Helper T cell (primary cell): ENCODE results near the genes ASCC3 and GRIK2.

DNA sequence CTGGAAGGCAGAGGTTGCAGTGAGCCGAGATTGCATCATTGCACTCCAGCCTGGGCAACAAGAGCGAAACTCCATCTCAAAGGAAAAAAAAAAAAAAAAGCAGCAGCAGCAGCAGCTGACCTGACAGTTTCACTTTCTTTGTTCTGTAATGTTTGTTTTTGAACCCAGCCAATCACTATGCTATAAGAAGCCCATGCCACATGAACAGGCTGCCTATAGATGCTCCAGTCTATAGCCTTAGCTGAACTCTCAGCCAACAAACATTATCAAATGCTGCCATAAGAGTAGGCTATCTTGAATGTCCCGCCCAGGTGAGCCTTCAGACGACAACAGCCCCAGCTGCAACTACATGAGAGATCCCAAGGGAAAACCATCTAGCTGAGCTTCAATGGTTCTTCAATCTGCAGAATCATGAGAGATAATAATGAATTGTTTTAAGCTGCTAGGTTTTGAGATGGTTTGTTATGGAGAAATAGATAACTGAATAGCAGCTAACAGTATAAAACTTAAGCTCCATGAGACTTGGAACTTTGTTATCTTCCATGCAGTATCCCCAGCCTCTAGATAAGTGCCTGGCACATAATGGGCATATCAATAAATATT, 12.3 kb downstream of the NDUFAF4 start:
- PRO-cap, 2 experiments: peak in 2 of 2 experiments; most common plus-strand start position 322 of the sequence (in 2)

GRCh38 chr6:97282220-97282776, 718 bp downstream of the MMS22L start:
- PRO-cap, 2 experiments: no peak in any of the 2 experiments

GRCh38 chr6:97978782-97979218, 695.8 kb upstream of the MMS22L start:
- PRO-cap, 2 experiments: no peak in any of the 2 experiments

- PRO-cap, 2 experiments: no peak in any of the 2 experiments
Observed at GRCh38 chr6:98823816-98825135, 10.1 kb upstream of the POU3F2 start.

- PRO-cap, 2 experiments: no peak in any of the 2 experiments
Observed at GRCh38 chr6:98918184-98918863, 29.4 kb downstream of the FBXL4 start.

GRCh38 chr6:99397406-99397868, 3.4 kb upstream of the COQ3 start:
- PRO-cap, 2 experiments: no peak in any of the 2 experiments

DNA sequence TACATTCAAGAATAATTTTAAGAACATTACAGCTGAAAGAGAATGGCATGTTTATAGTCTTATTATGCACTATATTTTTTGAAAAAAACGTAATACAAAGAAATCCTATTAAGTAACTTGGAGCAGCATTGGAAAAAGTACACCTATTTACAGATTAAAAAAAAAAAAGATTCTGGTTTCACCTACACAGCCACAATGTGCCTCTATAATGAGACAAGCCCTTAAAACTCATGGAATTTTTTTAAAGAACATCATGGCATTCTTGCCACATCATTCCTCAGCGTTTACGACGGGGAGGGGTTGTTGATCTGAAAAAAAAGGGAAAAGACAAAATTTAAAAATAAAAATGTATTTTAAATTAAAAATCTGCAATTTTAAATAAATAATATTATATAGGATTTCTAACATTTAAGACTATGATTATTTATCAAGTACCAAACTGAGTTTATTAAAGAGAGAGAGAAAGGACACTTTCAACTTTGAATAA, 6.1 kb upstream of the COQ3 start:
- PRO-cap, 2 experiments: no peak in any of the 2 experiments

DNA sequence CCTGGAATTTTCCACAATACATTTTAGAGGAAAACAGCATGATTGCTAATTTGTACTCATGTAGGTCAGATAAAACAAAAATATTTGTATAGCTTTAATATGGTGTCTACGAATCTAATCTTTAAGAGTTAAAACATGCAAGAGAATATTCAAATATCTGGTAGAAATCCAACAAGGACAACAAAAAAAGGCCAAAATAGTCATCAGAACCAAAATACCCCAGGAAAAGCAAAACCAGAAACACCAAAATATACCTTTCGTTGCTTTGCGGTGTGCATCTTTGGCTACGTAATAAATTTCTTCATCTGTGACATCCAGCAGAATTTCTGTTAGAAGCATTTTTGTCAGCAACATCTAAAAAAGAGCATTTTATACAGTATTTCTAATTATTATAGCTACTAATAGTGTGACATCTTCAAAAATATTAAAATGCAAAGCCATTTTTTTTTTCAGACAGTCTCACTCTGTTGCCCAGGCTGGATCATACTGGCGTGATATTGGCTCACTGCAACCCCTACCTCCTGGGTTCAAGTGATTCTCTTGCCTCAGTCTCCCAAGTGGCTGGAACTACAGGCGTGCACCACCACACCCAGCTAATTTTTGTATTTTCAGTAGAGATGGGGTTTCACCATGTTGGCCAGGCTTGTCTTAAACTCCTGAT, 10.5 kb upstream of the COQ3 start:
- PRO-cap, 2 experiments: no peak in any of the 2 experiments

GRCh38 chr6:99408015-99408622, 14.1 kb upstream of the COQ3 start:
- PRO-cap, 2 experiments: no peak in any of the 2 experiments

- PRO-cap, 2 experiments: no peak in any of the 2 experiments
Observed at GRCh38 chr6:99408910-99409415, 15.0 kb upstream of the COQ3 start.

DNA sequence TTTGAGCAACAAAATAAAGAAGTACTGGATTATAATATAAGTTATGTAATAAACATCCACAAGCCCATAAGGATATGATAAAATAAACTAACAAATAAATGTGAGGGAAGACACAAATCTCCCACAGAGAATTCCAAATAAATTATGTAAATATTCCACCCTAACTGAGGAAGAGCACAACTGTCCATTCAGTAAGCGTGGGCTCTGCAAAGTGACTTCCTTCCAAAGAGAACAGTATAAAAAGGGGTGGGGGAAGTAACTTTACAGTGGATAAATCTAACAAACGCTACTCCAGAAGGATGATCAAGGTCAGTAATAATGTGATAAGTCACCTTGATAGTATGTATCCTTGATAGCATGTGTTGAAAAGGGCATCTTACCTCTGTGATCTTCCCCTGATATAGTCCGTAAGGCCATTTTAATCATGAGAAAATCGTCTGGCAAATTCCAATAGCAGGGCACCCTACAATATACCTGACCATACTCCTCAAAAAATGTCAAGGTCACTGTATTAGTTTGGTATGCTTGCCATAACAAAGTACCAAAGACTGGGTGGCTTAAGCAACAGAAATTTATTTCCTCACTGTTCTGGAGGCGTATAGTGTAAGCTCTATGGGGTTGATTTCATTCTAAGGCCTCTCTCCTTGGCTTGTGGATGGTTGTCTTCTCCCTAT, 1.7 kb downstream of the PNISR start:
- PRO-cap, 2 experiments: no peak in any of the 2 experiments

GRCh38 chr6:99553458-99554516, 14.7 kb downstream of the CCNC start:
- PRO-cap, 2 experiments: no peak in any of the 2 experiments

DNA sequence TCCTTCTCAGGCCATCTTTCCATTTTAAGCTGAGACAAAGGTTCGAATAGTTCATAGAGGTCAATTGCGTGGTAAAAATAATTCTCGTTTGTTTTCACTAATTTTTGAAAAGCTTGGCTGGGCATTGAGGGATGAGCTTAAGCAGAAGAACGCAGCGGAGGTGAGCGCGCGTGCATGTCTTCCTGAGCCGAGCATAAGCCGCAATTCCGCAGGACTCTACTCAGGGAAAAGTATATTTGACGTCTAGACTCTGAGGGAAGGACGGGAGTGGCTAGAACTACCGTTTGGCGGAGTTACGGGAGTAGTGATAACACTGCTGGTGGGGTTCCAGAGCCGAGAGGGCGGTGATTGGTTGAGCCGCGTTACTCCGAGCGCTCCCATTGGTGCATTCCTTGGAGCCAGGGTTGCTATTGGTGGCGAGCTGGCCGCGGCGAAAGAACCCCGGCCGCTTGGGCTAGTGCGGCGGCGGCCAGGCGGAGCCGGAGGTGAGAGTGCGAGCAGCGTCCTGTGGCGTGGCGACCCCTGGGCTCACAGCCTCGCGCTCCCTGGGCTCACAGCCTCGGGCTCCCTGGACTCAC, 11.8 kb downstream of the PRDM13 start:
- PRO-cap, 2 experiments: no peak in any of the 2 experiments

- PRO-cap, 2 experiments: no peak in any of the 2 experiments
Observed at GRCh38 chr6:100281144-100281927, 183.4 kb downstream of the SIM1 start.

DNA sequence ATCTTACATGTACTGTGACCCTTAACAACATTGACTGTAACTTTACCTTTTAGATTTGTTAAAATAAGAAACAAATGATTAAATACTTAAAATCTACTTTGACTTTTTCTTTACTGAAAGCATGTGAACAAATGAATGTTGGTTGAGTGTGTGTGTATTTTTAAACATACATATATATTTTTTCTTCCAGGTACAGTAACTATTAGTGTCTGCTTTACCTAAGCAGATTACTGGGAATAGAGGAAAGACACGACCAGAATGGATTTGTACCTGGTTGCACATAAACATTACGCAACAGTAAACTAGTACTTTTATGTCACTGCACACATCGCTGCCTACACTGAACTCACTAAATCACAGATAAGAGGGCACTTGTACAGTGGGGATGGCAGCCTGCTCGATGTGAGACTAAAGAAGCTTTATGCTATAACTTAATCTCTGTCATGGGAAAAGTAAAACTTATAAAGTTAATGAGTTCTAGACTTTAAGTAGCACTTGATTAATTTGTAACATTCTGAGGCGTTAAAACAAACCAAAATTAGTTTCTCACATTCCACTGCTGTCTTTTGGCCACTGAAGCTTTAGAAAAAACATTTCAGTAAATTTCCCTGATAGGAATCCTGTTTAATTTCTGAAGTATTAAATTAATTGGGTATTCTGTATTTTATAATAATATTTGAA, 89.5 kb upstream of the SIM1 start:
- PRO-cap, 2 experiments: no peak in any of the 2 experiments

DNA sequence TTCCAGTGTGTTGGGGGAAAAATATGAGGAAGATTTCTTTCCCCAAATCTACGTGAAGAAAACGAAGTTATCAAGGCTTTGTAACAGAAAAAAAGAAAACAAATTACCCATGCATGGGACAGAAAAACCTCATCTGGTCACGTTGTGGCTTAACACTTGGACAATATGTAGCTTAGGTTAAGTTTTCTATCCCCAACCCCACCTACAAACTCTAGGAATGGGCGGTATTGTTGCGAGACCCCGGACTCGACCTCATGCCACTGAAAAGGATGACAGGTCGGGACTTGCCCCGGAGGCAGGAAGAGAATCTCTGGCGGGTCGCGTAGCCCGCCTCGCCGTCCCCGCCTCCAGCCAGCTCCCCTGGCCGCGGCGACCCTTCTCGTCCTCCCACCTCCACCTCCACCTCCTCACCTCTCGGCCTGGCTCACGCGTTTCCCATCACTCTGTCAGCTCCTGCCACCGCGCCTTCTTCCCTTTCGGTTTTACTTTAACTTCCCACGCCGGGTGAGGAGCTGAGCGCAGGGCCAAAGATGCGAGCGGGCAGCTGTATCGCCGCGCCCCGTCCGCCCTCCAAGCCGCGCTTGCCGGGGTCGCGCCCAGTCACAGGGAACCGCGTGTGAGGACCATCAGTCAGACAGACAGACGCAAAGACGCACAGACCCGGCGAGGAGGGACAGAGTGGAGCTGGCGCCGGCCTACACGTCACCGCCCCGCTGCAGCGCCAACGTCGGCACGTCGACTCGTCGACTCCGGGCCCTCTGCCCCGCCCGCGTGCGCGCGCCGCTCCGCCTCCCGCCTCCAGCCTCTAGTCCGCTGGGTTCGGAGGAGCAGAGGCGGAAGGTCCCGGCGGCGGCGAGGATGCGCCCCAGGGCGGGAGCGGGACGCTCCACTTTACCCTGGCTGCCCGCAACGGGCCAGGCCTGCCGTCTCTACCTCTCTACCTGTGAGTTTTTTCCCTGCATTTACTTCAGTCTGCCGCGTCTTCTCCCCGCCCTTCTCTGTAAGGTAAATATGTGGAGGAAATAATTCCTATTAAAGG, at the start of gene ASCC3:
ASCC3 (minus strand) TSS at position 680 of the 1,039 bp plus-strand sequence.
- PRO-cap, 2 experiments: peak in 2 of 2 experiments; most common plus-strand start position 301 of the sequence (in 2); most common minus-strand start position 416 of the sequence (in 2)

DNA sequence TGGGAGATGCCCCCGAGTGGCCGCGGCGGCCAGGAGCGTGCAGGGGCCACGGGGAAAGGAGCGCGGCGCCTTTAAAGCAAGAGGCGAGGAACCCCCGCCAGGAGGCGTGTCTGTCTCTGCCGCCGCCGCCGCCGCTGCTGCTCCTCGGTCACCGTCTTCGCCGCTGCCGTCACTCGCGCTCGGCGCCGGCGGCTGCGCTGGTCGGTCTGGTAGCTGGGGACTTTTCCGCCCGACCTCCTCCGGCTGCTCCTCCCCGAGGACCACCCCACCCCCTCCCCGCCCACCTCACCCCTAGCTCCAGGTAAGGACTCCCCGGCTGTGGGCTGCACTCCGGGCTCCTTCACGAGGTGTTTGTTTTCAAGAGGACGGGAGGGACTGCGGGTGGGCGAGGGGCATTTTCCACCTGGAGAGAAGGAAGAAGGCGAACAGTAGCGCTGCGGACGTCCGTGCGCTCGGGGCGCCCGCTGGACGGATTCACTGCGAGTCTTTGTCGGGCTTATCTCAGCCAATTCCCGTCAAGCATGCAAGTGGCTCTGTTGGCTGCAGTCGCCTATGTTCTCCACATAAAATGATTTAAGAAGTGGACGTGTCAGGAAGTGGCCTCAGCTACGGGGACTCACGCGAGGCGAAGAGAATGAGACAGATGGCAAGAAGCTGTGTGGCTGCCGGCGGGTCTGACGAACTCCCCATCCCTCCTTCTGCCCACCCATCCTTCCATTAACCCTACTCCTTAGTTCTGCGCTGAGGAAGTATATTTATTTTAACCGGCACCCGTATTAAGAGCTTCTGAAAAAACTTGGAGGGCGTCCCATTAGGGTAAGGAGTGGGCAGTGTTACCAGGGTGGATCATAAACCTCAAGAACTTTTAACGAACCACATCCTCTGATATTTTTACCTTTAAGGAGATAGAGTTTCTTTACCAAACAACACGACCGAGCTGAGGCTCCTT, at the start of gene GRIK2:
GRIK2 (plus strand) TSS at position 172 of the 949 bp plus-strand sequence.
- PRO-cap, 2 experiments: no peak in any of the 2 experiments

GRCh38 chr6:101399312-101399772, 5.8 kb downstream of the GRIK2 start:
- PRO-cap, 2 experiments: no peak in any of the 2 experiments

- PRO-cap, 2 experiments: no peak in any of the 2 experiments
Observed at GRCh38 chr6:102190691-102191159, 797.2 kb downstream of the GRIK2 start.

DNA sequence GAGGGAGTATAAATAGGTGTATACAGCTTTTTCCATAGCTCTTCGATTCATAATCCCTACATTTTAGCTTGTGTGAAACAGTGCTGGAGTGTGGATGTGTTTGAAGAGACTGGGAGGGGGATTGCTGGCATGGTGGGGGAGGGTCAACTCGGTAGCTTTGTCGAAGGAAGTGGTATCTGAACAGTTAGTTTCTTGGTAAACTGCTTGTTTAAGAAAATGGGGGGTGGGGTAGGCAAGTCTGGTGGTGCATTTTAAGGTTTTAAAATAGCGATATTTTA, 1.4 kb upstream of the LIN28B start:
- PRO-cap, 2 experiments: no peak in any of the 2 experiments